AG04449 (cell line): ENCODE measurements around a stretch of chr22.

DNA sequence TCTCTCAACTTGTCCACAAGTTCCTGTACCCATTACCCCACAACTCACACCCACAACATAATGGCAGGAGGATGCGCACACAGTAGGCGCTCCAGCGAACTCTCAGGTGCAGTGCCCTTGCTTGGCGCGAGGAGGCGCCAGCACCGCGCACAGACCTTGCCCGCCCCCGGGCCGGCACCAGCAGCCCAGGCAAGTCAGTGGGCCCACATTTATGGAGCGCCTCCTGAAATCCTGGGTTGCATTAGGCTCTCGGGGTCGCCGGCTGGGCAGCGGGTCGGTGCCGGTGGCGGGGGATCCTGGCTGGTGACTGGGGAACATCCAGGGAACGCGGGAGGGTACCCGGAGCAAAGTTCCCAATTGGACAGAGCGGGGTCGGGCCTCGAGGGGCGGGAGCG is 408 bp upstream of the KIAA1671 start:
- RRBS: 2% methylated on average over 14 of the region's 27 CpGs

GRCh38 chr22:24975941-24976921 is 23.7 kb downstream of the KIAA1671 start:
- RRBS: no CpG with 5 or more reads among the region's 22 CpGs

DNA sequence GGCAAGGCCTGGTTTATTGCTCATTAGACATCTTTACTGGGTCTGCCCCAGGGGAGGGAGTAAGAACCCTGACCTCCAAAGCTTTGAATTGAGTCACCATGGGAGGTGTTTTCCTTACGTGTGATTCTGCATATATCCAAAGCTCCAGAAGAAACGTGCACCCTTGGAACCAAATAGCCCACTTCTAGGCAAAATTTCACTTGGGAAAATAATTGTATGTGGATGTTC is 61.3 kb downstream of the KIAA1671 start:
- RRBS: no CpG with 5 or more reads among the region's 2 CpGs

DNA sequence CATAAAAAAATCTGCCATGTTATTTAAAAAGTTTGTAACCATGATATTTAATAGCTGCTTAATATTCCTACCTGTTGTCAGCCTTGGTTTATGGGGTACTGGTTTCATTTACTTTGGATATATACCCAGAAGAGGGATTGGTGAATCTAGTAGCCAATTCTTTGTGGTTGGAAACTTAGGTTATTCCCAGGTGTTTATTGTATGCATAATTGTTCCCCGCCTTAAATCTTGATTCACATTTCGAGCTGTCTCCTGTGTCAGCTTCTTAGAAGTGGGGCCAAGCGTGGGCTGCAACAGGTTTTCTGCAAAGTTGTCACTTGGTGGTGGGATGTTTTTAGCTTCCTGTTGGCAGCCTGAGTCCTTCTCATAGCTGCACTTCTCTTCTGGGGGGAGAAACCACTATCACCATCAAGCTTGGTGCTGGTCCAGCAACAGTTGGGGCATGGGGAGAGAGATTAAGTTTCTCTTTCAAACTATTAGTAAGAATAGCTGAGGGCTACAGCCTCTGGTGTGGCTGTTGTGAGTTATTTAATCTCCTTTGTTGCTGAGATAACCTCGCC is 123.5 kb upstream of the CRYBB3 start:
- RRBS: no CpG with 5 or more reads among the region's 4 CpGs

DNA sequence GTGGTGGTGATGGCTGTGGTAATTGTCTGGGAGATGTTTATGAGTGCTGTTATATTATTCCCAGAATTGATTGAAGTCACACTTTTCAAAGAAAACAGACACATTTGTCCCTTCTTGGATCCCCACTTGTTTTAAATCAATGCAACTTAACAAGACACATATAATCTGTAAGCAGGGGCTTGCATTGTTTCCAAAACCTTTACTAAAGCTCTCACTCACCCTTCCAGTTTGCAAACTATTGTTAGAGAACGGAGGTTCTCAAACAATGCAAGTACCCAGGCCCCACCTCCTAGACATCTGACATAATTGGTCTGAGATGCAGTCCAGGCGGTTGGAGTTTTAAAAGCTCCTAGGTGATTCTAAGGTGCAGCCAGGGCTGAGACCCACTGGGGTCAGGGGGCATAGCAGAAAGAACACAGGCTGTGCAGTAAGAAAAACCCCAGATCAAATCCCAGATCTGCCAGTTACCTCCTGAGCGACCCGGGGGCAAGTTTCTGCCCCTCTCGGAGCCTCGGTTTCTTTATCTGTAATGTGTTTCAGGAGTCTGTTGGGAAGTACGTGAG is 67.6 kb upstream of the CRYBB3 start:
- RRBS: no CpG with 5 or more reads among the region's 7 CpGs

- RRBS: 2% methylated on average over 19 of the region's 66 CpGs
Observed at GRCh38 chr22:25404345-25405082, 160.0 kb upstream of the GRK3 start.

- RRBS: 2% methylated on average over 40 of the region's 91 CpGs
Observed at GRCh38 chr22:25405083-25405831, 159.2 kb upstream of the GRK3 start.

- RRBS: no CpG with 5 or more reads among the region's 4 CpGs
Observed at GRCh38 chr22:25471448-25472171, 92.9 kb upstream of the GRK3 start.

- RRBS: no CpG with 5 or more reads among the region's 6 CpGs
Observed at GRCh38 chr22:25478087-25478823, 86.2 kb upstream of the GRK3 start.

- RRBS: no CpG with 5 or more reads among the region's 3 CpGs
Observed at GRCh38 chr22:25675348-25675741, 66.6 kb upstream of the MYO18B start.

DNA sequence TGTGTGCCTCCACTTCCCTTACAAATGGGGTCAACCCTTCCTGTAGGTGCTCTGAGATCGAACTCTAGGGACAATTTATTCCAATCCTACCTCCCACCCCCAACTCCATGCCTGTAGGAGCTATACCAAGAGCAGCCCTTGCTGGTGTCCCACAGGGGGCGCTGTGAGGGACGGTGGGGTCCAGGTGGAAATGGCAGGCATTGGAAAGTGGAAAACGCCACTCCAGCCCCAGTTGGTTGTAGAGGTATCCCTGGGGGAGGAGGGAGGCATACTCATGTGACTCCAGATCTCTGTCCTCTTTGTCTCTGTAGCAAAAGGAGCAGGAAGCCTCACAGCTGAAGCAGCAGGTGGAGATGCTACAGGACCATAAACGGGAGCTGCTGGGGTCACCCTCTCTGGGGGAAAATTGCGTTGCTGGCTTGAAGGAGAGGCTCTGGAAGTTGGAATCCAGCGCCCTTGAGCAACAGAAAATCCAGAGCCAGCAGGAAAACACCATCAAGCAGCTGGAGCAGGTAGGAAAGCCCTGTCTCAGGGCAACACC is 161.4 kb downstream of the MYO18B start:
- RRBS: no CpG with 5 or more reads among the region's 7 CpGs

DNA sequence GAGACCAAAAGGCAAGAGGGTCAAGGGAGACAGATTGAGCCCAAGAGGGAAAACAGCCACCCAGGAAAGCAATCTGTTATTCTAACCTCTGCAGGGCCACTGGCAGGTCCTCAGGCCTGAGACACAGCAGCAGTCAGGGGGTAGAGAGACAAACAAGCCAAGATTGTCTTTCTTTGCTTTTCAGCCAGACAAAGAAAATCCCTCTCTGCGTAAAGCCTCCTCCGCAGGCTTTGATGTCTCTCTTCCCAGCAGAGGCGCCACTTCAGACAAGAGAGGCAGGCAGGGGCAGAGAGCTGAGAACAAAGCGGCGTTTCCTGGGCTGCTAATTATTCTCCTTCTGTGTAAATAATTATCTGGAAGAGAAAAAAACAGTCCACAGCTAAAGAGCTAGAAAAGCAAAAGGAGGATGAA is 102.8 kb upstream of the SEZ6L start:
- RRBS: no CpG with 5 or more reads among the region's 5 CpGs

GRCh38 chr22:26548822-26549474 is 36.7 kb upstream of the TFIP11 start:
- RRBS: no CpG with 5 or more reads among the region's 11 CpGs

GRCh38 chr22:26579547-26580064 is 10.3 kb downstream of the TPST2 start:
- RRBS: no CpG with 5 or more reads among the region's 8 CpGs

DNA sequence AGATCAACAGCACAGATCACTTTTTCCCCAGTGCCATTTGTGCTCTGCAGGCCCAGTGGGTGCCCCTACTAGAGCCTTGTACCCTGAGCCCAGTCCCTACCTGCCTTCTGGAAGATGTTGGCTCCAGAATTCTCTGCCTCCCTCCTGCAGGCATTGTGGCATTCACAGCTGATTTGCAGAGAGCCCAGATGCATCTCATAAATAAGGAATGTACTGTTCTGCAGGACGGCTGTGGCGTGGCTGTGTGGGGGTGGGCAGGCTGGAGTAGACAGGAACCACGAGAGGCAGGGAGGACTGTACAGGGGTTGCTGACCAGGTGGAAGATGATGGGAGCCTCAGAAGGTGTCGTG is 24.4 kb downstream of the CRYBA4 start:
- RRBS: no CpG with 5 or more reads among the region's 4 CpGs

- RRBS: 3% methylated on average over 21 of the region's 76 CpGs
Observed at GRCh38 chr22:26656984-26658197, 35.6 kb downstream of the CRYBA4 start.

GRCh38 chr22:26726875-26728057 is 105.5 kb downstream of the CRYBA4 start:
- RRBS: no CpG with 5 or more reads among the region's 5 CpGs

DNA sequence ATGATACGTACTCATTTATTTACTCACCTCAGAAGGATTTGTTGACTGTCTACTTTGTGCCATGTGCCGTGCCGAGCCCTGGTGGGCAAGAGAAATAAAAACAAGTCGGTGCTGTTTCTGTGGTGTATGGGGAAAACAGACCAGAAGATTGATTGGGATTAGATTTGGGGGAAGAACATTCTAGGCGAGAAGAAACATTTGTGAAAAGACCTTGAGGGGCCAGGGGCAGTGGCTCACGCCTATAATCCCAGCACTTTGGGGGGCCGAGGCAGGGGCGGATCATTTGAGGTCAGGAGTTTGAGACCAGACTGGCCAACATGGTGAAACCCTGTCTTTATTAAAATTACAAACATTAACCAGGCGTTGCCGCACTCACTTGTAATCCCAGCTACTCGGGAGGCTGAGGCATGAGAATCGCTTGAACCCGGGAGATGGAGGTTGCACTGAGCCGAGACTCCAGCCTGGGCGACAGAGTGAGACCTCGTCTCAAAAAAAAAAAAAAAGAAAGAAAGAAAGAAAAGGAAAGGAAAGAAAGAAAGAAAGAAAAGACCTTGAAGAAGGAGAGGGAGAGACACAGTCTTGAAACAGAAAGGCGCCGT is 120.7 kb downstream of the CRYBA4 start:
- RRBS: no CpG with 5 or more reads among the region's 18 CpGs

- RRBS: no CpG with 5 or more reads among the region's 2 CpGs
Observed at GRCh38 chr22:27076257-27076499, 454.4 kb downstream of the CRYBA4 start.